Pericardium (tissue), 1 donor: ENCODE results near the gene ARHGEF10L.

DNA sequence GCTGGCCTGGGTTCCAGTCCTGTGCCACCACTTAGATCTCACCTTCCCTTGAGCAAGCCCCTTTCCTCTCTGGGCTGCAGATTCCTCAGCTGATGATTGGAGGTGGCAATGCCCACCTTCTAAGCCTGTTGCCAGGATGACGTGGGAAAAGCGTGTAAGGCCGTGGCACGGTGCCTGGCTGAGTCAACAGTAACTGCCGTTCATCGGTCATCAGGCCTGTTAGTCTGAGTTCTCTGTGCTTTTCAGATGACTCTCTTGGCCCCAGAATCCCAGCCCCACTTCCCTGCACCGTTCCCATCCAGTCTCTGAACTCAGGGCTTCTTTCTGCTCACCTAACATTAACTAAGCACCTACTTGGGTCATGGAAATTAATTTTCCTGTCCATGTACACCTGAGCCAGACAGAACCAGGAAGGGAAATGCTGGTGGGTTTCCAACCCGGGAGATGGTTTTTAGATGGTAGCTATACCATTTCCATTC lies 27.3 kb downstream of the CROCC start:
- RRBS, result no CpG with 5 or more reads among the region's 8 CpGs

DNA sequence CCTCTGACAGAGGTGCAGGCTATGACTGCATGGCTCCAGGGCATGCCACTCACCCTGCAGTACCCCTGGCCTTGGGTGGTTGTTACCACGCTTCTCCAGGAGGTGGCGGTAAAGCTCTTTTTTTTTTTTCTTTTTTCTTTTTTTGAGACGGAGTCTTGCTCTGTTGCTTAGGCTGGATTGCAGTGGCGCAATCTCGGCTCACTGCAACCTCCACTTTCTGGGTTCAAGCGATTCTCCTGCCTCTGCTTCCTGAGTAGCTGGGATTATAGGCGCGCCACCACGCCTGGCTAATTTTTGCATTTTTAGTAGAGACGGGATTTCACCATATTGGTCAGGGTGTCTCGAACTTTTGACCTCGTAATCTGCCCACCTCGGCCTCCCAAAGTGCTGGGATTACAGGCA lies 28.7 kb downstream of the MFAP2 start:
- RRBS, result no CpG with 5 or more reads among the region's 13 CpGs

DNA sequence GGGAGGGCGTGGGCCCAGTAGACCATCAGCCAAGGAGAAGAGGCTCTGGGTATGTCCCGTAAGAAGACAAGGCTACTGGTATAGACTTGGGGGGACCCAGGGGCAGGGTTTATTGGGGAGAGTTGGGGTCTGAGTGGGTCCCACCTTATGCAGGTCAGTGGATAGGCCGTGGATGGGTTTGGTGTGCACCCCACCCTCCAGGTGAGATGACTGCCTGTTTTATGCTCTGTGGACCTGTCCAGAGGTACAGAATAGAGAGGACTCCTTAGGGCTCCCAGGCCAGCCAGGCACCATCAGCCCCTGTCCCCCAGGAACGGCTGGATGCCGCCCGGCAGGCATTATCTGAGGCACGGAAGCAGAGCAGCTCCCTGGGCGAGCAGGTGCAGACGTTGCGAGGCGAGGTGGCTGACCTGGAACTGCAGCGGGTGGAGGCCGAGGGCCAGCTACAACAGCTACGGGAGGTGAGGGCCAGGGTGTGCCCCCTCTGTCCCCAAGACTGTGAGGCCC lies 10.9 kb downstream of the MFAP2 start:
- RRBS, result no CpG with 5 or more reads among the region's 14 CpGs

- RRBS, result no CpG with 5 or more reads among the region's 19 CpGs
These were observed 9.1 kb downstream of the MFAP2 start for GRCh38 chr1:16971224-16971757.

DNA sequence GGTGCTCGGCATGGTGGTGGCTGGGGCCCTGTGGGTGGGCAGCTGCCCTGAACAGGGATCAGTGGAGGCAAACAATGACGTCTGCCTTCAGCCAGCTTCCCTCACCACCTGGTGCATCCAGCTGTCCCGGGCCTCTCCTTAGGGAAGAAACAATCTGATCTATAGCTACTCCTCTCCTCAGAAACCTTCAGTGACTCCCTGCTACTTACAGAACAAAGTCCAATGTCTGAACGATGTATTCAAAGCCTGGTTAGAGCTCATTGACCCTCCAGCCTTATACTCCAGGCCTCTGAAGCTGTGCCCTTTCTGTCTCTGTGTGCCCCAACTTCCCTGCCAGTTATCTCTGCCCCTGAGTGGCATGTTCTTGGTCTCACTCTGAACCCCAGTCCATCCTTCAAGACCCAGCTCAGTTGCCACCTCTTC lies 6.6 kb downstream of the PADI2 start:
- RRBS, result no CpG with 5 or more reads among the region's 4 CpGs

DNA sequence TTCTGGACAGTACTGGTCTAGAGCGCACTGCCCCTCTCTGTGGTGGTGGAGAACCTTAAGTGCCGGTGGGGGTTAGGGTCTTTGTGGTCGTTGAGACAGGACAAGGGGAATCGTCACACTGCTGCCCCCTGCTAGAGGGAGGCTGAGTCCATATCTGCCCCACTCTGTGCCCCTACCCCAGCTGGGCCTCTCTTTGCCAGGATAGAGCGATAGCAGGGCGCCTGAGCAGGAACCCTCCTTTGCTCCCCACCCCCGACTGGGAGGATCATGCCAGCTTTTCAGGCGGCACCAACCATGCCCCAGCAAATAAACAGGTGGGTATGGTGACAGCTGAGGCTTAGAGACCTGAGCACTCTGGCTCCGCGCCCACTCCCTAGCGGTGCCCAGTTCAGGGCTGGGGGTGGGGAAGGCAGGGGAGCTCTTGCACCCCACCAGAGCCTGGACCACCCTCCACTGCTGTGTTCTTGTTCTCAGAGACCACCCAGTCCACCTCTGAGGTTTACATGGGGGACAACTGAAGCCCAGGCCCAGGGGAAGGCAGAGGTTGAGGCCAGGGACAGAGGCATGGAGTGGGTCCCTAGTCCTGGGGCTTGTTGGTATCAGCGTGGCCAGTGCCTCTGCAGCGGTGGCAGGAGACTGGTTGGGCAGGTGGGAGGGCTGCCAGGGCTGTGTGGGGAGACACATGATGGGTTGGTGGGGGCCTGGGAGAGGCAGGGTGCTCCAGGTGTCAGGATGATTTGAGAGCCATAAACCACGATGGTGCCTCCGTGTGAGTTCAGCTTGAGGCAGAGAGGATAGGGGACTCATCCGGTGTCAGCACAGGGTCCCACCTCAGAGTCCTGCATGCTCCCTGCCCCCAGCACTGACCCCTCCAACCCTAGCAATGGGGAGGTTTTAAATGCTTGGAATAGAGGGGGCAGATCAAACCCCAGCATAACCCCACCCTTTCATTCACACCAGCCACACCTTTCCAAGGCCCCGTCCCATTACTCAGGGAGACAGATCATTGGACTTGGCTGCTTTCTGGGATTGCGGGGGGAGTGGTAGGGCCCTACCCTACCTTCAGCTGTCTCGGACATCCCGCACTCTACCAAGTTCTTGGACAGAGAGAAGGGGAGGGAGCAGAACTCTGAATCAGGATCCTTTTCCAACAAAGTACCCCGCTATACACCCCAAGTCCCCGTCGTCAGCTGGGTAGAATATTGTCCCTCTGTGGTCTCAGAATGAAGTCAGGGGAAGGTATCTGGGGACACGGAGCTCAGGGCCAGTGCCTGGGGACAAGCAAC lies 1.4 kb downstream of the PADI2 start:
- RRBS, result no CpG with 5 or more reads among the region's 24 CpGs

DNA sequence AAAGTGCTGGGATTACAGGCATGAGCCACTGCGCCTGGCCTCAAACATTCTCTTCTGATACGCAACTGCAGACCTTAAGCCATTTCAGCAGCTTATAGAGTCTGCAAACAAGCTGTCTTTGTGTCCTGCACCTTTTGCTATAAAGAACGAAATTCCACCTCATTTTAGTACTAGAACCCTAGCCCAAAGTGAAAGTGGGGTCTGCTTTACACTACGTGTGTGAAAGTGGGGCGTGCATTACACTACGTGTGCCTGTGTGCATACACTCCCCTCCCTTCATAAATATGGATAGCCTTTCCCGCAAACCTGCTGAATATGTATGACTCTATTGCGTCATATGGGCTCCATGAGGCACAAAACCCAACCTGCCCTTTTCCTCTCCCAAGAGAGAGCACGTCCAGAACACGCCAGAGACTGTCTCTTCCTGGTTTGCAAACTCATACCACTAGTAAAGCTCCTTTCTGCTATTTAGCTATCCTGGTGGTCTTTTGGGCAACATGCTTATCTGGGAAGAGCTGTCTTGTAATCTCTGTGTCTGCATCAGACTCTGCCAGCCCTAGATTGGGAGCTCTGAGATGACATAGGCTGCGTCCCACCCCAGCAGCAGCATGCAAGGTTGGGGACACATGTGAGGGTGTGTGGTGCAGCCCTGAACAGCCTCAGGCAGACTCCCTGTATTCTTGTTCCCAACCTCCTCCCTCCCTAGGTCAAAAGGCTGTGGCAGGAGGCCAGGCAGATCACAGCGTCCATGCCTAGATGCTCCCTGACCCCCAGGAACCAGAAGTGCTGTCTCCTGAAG lies 12.5 kb upstream of the PADI1 start:
- RRBS, result no CpG with 5 or more reads among the region's 12 CpGs

DNA sequence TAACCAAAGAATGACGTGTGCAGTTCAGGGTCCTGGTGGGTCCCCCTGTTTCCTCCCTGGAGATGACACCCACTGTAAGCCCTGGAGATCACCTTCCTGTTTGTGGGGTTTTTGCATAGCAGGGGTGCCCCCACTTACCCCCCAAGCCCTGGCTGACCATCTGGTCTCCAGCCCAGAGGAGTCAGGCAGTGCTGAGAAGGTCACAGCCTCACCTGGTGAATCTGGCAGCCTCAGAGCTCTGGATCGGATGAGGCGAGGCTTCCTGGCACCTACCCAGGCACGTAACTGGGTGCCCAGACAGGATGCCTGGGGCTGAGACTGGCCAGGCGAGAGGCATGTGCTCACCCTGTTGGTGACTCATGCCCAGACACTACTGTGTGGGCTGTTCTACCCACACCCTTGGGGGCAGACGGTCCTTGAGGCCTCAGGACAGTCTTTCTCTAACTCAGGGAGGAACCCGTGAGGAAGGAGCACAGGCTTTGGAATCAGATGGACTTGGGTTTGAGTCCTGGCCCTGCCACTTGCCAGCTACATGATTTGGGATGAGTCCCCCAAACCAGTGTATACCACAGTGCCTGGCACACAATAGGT lies 15.2 kb upstream of the PADI3 start:
- RRBS, result no CpG with 5 or more reads among the region's 7 CpGs

DNA sequence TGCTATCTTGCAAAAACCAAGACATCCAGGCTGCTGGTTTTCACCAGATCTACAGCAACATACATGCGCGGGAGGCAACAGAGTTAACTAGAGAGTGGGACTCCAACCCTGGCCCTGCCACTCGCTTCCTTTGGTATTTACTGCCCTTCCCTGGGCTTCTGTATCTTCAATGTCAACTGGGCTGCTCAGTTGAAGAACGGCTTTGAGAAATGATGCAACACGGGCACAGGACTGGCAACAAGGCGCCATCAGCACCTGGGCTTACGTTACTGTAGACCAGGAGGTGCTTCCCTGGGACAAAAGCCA lies 11.6 kb downstream of the RCC2 start:
- RRBS, result no CpG with 5 or more reads among the region's 7 CpGs

DNA sequence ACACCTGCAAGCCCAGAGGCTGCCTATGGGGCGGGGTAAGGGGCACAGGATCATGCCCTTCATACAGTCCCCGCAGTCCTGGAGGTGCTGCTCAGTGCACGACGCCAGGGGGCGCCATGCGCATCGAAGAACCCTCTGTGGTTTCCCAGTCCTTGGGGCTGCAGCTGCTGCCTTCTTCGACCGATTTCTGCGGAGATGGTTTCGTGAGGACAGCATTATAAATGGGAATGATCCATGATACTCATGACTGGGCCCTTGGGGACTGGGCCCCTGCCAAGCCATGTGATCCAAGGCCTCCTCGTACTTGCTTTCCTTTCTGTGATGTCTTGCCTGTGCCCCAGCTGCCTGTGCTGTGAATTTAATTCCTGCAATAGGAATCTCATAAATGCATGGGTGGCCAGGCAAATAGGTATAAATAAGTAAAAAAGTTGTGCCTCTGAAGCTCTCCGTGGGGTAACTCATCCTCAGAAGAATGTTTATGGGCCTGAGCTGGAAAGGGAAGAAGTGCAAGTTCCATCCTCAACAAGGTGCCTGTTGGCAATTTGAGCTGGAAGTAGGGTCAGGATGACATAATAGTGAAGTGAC lies 37.0 kb upstream of the ARHGEF10L start:
- RRBS, result no CpG with 5 or more reads among the region's 13 CpGs

DNA sequence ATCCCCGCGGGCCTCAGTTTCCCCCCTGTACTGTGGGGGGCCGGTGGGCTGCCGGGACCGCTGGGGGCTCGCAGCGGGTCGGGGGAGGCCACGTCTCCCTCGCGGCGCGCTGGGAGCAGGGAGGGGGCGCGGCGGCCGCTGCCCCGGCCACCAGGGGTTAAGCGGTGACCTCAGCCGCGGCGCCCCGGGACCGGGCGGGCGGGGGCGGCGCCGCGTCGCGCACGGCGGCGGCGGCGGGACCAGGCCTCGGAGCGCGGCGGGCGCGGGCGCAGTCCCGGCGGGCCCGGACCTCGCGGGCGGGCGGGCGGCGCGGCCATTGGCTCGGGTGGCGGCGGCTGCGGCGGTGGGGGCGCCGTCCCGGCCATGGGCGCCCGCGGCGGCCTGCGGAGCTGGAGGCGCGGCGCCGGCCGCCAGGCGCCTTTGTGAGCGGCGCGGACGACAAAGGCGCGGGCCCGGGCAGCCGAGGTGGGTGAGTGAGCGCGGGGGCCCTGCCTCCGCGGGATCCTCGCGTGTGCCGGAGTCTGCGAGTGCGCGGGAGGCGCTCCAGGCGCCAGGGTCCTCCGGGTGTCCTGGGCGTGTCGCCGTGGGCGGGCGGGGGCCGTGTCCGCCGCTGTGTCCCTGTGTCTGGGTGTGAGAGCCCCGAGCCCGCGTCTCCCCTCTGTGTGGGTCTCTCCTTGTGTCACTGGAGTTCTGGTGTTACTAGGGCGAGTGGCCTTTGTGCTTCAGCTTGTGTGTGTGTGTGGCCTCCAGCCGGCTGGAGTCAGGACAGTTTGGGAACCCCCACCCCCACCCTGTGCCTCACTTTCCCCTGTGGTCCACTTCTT lies at the start of gene ARHGEF10L:
TSS of gene ARHGEF10L (plus strand) at position 213 of the 824 bp plus-strand sequence.
- RRBS, result 2% methylated on average over 84 of the region's 107 CpGs

- RRBS, result no CpG with 5 or more reads among the region's 15 CpGs
These were observed 1.4 kb downstream of the ARHGEF10L start for GRCh38 chr1:17540674-17541553.

DNA sequence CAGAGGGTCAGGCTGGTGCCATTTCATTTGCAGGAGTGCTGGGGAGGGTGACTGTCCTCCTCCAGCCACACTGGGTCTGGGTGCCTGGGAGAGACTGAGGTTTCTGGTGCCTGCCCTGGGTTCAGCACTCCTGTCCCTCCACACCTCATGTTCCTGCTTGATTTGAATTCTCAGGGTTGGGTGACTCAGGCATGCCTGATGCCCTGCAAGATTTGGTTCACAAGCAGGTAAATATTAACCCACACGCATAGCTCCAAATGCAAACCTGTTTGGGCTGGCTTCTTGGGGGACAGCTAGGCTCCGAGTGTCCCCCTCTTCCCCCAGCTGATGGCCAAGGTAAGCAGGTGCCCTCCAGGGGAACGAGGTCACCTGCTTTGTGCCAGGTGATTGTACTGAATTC lies 20.3 kb downstream of the ARHGEF10L start:
- RRBS, result no CpG with 5 or more reads among the region's 3 CpGs

DNA sequence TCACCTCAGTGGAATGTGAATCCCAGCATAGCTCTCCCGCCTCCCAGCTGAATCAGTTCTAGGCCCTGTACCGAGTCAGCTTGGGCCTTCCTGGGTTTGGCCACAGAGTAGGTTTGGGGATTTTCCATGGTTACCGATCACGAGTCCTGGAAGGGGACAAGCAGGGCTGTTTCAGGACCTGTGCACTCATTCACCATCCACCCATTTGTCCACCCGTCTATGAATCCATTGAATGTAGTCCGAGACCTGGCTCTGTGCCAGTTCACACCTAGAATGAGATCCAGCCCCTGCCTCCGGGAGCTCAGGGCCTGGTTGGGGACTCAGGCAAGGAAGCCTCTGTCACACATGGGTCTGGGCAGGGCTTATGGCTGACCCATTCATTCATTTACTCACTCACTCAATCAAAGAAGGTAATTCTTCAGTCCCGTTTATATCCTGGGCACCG lies 94.2 kb downstream of the ARHGEF10L start:
- RRBS, result 85% methylated on average over 2 of the region's 9 CpGs

- RRBS, result no CpG with 5 or more reads among the region's 3 CpGs
These were observed 35.2 kb downstream of the ACTL8 start for GRCh38 chr1:17790260-17790812.

GRCh38 chr1:18107162-18107451 lies 491 bp upstream of the IGSF21 start:
- RRBS, result no CpG with 5 or more reads among the region's 7 CpGs

- RRBS, result 2% methylated on average over 9 of the region's 38 CpGs
These were observed 1.3 kb downstream of the IGSF21 start for GRCh38 chr1:18108790-18109411.

GRCh38 chr1:18132652-18133089 lies 25.1 kb downstream of the IGSF21 start:
- RRBS, result no CpG with 5 or more reads among the region's 4 CpGs

GRCh38 chr1:18410183-18410956 lies 70.4 kb upstream of the KLHDC7A start:
- RRBS, result no CpG with 5 or more reads among the region's 17 CpGs

- RRBS, result no CpG with 5 or more reads among the region's 3 CpGs
These were observed 102.9 kb downstream of the PAX7 start for GRCh38 chr1:18733557-18733941.